Mesangial cell (primary cell): ENCODE measurements around a stretch of chr20.

DNA sequence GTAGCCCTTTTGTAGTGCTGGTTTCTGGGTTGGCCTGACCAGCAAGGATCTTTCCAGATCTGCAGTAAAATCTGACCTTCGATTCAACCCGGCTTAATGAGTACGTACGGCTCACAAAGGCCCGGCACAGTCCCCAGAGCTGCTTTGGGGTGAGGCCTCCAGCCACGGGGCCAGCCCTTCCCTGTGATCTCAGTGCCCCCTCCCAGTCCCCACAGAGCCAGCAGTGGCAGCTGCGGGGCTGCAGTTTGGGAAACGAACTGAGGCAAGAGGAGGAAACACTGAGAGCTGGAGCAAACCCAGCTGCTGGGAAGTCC is 157.4 kb downstream of the BMP7 start:
- RAMPAGE, long total RNA, result no peak

DNA sequence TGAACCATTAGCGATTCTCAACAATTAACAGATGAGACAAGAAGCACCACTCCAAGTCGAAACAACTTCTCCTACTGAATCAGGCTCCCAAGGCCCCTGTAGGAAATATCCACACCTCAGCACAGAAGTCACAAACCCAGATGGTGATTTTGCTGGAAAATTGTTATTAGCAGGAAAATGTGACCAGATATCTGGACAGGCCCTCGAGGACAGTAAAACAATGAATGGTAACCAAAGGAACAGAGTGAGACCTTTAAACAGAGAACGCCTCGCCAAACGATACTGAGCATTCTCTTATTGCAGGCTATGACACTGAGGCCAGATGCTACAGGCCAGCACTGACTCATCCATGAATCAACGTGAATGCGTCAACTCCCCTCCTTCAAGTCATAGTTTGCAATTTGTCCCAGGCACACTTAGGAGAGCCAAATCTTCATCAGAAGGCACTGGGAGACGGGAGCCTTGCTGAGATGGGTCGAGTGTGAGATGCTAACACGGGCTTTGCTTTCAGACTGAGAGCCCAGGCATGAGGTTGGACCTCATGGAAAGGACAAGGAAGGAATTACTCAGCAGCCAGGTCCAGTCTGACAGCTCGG is 60.9 kb downstream of the BMP7 start:
- RAMPAGE, long total RNA, result no peak

DNA sequence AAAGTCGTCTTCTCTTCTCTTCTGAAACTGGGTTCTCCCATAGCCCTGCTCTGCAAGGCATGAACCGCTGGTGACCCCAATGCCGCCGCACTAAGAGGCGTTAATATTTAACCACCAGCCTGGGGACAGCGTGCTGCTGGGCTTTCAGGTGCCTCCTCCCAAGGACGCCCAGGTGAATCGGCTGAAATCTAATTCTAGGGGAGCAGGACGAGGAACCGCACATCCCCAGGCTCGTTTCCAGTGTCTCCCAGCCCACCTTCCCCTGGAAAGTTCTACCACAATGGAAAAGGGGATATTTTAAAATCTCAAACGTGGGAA is 56.4 kb downstream of the BMP7 start:
- RAMPAGE, long total RNA, result no peak

- RAMPAGE, long total RNA, result no peak
Observed at GRCh38 chr20:57260557-57261472, 5.6 kb downstream of the BMP7 start.

DNA sequence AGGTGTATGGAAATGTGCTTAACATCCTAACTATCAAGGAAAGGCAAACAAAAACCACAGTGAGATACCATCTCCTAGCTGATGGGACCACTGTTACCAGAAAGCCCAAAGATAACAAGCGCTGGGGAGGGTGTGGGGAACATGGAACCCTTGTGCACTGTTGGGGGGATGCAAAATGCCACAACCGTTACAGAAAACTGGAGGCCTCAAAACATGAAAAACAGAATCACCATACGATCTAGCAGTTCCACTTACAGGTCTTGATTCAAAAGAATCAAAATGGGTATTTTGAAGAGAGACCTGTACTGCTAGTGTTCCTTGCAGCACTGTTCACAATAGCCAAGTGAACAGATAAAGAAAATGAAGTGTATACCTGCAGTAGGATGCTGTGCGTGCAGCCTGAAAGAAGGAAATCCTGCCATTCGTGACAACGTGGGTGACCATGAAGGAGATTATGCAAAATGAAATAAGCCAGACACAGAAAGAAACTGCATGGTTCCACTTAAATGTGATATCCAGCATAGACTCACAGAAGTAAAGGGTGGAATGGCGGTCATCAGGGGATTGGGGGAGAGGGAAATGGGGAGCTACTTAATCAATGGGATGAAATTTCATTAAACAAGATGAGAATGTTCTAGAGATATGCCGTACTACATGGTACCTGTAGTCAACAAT is 19.6 kb upstream of the RBM38 start:
- RAMPAGE, long total RNA, result no peak

DNA sequence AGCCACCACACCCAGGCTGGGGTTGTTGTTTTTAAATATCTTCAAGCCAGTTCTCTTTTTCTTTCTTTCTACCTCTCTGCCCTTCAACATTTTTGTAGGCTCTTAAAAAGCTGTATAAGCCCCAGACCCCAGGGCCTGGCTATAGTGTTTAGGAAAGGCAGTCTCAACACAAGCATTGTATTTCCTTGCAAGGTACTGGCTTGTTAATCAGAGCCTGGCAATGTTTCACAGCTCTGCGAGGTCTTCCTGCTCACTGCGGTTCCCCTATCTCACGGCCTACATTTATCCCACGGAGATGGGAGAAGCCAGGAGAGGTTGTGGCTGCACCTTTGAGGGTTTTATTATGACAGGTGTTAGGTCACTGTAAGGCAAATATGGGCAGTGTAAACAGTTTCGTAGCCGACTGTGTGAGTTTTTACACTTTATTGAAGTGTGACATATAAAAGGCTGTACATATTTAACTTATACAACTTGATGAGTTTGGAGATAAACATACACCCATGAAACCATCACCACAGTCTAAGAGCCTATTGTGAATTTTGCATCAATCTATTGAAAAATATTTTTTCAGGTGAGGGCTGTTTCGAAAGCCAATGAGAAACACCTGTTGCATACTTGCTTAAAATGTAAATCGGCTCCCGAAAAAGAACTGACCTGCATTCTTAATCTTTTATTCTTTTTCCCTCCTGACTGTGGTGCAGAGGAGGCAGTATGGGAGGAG is 7.7 kb upstream of the RBM38 start:
- RAMPAGE, long total RNA, result no peak

DNA sequence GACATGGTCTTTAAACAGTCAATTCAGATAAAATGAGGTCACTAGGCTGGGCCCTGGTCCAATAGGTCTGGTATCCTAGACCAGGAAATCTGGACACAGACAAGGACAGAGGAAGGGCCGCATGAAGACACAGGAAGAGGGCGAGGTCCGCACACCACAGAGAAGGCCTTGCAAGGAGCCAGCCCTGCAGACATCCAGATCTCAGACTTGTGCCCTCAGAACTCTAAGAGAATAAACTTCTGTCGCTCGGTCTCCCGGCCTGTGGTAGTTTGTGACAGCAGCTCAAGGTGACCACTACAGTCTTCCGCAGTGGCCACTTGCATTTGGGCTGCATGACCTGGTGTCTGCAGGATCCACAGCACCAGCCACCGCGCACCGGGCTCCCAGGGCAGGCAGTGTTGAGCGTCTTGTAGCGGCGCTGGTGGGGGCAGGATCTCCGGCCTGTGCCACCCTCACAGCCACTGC is 6.1 kb upstream of the RBM38 start:
- RAMPAGE, long total RNA, result no peak

- RAMPAGE, long total RNA, result no peak
Observed at GRCh38 chr20:57391599-57391782, 295 bp downstream of the RBM38 start.

GRCh38 chr20:57398824-57399076 is 7.6 kb downstream of the RBM38 start:
- RAMPAGE, long total RNA, result no peak

DNA sequence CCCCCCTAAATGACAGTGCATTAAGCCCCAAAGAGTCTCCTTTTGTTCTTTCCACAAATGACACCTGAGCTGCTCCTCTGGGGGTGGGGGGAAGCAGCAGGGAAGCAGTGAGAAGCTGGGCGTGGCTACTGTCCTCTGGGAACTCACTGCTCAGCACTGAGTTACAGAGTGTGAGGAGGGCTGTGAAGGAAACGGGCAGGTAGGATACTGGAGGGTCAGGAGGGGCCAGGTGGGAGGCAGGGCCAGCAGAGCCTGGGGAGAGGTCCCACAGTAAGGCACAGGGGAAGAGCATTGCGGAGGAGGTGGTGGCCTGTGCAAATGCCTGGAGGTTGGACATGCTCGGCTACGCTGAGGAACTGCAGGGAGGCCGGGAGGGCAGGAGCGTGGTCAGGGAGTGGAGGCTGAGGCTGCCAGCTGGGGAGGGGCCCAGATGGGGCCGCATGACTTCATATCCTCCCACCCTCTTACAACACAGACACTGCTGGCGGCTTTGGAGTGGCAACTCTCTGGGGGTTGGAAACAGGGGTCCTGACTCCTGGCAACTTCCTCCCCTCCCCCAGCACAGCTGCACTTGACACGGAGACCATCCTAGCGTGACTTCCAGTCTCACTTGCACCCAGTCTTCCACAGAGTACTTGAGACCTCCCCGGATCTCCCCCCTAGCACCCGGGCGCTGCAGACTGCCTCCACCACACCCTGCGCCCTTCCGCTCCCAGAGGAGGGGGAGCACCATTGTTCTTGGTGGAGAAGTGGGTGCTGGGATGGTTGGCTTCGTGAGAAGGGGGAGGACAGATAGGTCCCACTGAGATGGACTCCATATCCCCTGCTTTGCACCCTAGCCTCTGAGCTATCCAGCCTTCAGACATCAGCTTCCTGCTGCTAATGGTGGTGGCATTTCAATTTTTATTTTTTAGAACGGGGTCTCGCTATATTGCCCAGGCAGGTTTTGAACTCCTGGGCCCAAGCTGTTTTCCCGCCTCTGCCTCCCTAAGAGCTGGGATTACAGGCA is 34.2 kb downstream of the RBM38 start:
- RAMPAGE, long total RNA, result no peak

- RAMPAGE, long total RNA, result no peak
Observed at GRCh38 chr20:57432938-57433362, 41.8 kb downstream of the RBM38 start.

DNA sequence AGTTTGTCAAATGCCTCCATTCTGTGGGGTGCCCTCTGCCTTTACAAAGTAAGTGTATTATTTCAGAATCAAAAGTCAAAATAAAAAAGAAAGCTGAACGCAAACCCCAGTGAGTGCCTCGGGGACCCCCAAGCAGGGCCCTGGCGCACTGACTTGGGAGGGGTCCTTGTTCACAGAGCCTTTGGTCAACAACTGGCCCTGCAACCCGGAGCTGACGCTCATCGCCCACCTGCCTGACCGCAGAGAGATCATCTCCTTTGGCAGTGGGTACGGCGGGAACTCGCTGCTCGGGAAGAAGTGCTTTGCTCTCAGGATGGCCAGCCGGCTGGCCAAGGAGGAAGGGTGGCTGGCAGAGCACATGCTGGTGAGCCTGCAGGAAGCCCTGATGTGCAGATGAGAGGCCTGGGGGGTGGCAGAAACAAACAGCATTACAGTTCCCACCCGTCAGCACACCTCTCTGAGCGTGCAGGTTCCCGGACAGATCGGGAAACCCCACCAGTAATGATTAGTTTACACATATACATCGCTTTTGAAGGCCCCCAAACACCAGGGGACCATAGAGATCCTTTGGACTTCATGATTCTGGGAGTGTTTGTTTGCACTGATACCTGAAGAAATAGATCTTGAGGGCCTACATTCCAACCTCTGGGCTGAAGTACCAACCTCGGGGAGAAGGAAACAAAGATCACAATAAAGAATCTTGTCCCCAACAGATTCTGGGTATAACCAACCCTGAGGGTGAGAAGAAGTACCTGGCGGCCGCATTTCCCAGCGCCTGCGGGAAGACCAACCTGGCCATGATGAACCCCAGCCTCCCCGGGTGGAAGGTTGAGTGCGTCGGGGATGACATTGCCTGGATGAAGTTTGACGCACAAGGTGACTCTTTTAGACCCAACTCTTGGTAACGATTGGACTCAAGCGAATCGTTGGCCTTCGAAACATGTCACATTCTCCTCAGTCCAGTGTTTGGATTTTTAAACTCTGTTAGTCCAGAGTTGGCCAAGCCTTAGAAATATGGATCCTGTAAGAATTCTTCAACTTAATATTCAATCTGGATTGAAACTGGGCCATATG is 2.3 kb downstream of the PCK1 start:
- RAMPAGE, long total RNA, result no peak

DNA sequence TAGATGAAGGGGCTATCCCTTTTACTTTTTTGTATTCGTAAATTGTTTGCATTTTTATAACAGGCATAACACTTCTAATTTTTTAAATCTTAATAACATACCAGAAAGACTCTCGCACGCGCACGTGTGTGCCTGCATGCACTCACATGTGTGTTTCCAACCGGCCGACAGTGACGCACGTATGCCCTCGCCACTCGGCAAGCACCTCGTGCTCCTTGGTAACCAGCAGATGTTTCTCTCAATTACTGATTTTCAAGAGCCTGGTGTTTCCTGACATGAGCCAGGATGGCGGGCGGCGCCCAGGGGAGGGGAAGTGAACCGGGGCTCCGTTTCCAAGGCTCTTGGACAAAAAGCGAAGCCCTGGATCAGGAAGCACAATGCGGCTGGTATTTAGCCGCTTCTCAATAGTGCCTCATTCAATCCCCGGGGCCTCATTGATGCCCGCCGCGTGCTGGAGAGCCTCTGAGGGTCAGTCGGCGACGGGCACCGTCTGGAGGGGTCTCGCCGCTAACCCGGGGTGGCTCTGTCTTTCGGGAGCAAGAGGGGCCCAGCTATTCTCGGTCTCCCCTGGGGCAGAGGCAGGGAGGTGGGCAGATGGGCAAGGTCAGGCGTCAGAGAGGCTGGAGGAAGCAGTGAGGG is 37.6 kb downstream of the PMEPA1 start:
- RAMPAGE, long total RNA, result no peak

GRCh38 chr20:57677117-57678087 is 32.4 kb downstream of the PMEPA1 start:
- RAMPAGE, long total RNA, result no peak

GRCh38 chr20:57697341-57697903 is 12.4 kb downstream of the PMEPA1 start:
- RAMPAGE, long total RNA, result no peak

GRCh38 chr20:57708395-57709371 is 1.1 kb downstream of the PMEPA1 start:
- RAMPAGE, long total RNA, result no peak

GRCh38 chr20:57718388-57719131 is 8.7 kb upstream of the PMEPA1 start:
- RAMPAGE, long total RNA, result no peak

- RAMPAGE, long total RNA, result no peak
Observed at GRCh38 chr20:58097716-58098112, 53.0 kb upstream of the C20orf85 start.

GRCh38 chr20:58148842-58149277 is 1.8 kb upstream of the C20orf85 start:
- RAMPAGE, long total RNA, result no peak

GRCh38 chr20:58173838-58174497 is 23.3 kb downstream of the C20orf85 start:
- RAMPAGE, long total RNA, result no peak